Gastroesophageal sphincter (tissue), 4 donors: Measurements from ENCODE around the genes USP17L18, USP17L30, DEFB131A, HS3ST1 and NKX3-2.

DNA sequence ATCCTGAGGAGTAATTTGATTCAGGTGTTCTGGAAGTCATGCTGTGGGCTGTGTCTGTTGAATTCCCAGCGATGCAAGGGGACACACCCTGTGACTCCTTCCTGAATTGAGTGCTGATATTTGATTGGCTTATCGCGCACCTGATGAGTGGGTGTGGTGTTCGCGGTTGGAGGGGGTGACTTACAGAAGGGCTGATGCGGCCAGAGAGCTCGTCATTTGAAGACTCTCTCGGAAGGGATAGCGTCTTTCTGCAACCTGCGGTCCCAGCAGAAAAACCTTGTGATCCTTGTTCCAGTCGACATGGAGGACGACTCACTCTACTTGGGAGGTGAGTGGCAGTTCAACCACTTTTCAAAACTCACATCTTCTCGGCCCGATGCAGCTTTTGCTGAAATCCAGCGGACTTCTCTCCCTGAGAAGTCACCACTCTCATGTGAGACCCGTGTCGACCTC, at the start of gene USP17L18:
TSS of gene USP17L18 (plus strand) at position 301 of the 453 bp plus-strand sequence.
- PRO-cap, result no peak
- RAMPAGE, long total RNA, 4 experiments, result no peak in any of the 4 experiments

DNA sequence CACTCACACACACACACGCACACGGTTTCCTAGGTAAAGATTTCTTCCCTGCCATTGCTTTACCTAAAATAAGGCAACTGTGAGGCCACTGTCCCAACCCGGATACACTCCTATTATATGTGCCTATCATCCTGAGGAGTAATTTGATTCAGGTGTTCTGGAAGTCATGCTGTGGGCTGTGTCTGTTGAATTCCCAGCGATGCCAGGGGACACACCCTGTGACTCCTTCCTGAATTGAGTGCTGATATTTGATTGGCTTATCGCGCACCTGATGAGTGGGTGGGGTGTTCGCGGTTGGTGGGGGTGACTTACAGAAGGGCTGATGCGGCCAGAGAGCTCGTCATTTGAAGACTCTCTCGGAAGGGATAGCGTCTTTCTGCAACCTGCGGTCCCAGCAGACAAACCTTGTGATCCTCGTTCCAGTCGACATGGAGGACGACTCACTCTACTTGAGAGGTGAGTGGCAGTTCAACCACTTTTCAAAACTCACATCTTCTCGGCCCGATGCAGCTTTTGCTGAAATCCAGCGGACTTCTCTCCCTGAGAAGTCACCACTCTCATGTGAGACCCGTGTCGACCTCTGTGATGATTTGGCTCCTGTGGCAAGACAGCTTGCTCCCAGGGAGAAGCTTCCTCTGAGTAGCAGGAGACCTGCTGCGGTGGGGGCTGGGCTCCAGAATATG, at the start of gene USP17L30:
TSS of gene USP17L30 (plus strand) at position 429 of the 683 bp plus-strand sequence.
- PRO-cap, result no peak
- RAMPAGE, long total RNA, 4 experiments, result no peak in any of the 4 experiments

DNA sequence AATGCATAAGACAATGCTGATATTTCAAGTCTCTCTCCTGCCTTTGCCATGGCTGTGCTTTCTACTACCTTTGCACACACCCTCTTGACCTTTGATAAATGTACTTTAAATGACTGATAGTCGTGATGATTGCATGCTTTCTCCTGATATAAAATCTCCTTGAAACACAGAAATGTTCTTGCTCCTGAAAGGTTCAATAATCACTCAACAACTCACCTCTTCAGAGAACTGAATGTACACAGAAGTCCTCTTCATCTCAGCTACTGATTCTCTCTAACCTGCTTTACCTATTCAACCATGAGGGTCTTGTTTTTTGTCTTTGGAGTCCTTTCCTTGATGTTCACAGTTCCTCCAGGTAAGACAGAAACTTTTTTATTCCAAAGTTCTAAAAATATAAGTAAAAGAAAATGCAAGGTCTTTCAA, at the start of gene DEFB131A:
TSS of gene DEFB131A (plus strand) at position 178 of the 423 bp plus-strand sequence.
- PRO-cap, result no peak
- RAMPAGE, long total RNA, 4 experiments, result no peak in any of the 4 experiments

GRCh38 chr4:9498233-9498999, 54.2 kb downstream of the DEFB131A start:
- PRO-cap, result no peak
- RAMPAGE, long total RNA, 4 experiments, result no peak in any of the 4 experiments

DNA sequence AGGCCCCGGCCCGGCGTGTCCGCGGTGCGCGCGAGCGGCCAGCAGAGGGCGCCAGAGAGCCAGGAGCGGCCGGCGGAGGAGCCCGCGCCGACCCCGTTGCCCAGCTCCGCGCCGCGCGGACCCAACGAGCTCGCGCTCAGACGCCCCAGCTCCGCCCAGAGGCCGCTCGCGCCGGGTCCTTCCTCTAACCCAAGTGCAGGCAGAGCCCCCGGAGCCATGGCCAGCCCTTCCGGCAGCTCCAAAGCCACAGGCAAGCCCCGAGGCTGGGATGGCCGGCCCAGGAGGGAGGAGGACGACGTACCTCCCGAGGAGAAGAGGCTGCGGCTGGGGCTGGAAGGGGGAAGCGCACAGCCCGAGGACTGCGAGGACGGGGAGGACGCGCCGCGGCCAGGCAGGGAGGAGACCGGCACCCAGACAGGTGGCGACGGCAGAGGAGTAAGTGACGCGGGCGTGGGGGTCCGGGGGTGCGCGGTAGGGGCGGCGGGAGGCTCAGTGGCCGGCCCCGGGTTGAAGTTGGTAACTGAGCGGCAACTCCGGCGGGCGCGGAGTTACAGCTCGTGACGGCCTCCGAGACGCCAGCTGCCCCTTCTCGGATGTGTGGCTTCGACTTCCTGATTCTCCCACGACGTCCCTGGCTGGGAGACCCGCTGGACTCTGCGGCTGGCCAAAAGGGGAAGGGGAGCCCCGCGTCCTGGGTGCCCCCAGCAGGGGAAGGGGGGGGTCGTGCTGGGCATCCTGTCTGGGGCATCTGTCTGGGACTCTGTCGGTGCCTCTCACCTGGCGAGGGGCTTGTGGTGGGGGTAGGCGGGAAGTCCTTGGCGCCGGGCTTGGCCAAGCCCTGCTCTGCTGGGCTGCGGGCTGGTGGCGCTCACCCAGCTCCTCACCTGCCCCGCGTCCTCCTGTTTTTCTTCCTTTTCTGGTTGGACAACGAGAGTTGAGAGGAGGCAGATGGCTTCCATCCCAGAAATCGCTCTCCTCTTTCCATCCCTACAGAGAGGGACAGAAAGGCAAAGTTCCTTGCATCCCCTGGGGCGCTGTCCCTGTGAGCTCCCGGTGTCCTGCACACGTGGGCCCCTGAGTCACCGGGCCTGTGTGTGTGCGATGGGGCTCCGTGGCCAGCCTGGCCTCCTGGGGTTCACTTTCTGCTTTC, 88.4 kb downstream of the DEFB131A start:
- PRO-cap, result no peak
- RAMPAGE, long total RNA, 4 experiments, result start-site peak on the plus strand in 1 of 4 experiments, centred at position 166 of the sequence, 15 reads per replicate

- PRO-cap, result no peak
- RAMPAGE, long total RNA, 4 experiments, result no peak in any of the 4 experiments
These were observed 1.1 kb upstream of the SLC2A9 start for GRCh38 chr4:10022362-10022744.

DNA sequence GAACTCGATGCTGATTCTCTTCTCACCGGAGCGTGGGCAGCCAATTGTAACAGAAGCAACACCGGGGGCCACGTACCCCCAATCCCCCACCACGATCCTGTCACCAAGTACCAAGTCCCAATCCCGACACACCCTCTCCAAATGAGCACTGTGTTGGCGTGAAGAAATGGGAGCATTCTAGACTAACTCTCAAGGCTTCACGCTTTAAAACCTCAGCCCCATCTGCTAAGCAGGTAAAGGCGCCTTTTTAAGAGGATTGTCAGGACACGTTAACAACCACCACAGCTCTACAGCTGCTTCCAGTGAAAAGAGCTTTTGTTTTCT, 16.8 kb downstream of the WDR1 start:
- PRO-cap, result no peak
- RAMPAGE, long total RNA, 4 experiments, result no peak in any of the 4 experiments

- PRO-cap, result no peak
- RAMPAGE, long total RNA, 4 experiments, result no peak in any of the 4 experiments
These were observed 11.5 kb downstream of the WDR1 start for GRCh38 chr4:10105099-10105532.

- PRO-cap, result no peak
- RAMPAGE, long total RNA, 4 experiments, result no peak in any of the 4 experiments
These were observed 4.9 kb downstream of the WDR1 start for GRCh38 chr4:10111732-10112079.

DNA sequence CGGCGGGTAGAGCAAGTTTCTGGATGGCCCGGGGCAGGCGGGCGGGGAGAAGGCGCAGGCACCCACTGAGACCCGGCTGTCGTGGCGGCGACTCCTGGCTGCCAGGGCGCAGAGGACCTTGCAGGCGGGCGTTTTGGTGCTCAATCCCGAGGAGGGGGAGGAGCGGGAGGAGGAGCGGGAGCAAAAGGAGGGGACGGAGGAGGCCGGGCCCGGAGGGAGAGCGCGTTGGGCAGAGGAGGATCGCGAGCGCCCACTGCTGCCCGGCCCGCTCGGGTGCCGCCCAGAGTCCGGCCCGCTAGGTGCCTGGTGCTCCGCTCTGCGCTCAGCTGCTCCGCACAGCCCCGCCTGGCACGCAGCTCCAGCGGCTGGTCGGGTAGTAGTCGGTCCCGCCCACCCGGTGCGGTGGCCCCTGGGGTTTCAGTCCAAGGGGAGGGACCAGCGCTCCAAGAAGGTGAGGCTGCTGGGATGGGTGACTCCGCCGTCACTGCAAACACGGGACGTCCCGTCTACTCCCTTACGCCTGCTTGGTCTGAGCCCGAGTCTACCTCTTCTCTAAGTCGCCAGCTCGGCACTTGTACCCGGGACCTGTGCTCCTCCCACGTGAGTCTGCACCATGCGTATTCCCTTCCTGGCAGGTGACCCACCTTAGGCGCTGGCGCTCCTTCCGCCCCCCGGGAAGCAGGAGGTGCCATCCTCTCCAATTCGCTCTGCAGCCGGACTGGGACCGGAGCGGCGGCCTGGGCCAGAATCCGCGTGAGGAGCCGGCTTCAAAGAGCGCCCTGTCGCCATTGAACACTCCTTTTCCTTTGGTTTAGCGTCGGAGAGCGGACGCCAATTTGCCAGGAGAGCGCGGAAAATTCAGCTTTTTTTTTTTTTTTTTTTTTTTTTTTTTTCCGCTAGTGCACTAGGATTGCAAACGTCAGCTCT, at the start of gene HS3ST1:
TSS of gene HS3ST1 (minus strand) at position 114 of the 927 bp plus-strand sequence.
- PRO-cap, result no peak
- RAMPAGE, long total RNA, 4 experiments, result start-site peak on the plus strand in 1 of 4 experiments, centred at position 233 of the sequence, 6 reads per replicate; start-site peak on the minus strand in 2 of 4 experiments, centred at positions 93 to 106 of the sequence, 11 to 30 reads per replicate

DNA sequence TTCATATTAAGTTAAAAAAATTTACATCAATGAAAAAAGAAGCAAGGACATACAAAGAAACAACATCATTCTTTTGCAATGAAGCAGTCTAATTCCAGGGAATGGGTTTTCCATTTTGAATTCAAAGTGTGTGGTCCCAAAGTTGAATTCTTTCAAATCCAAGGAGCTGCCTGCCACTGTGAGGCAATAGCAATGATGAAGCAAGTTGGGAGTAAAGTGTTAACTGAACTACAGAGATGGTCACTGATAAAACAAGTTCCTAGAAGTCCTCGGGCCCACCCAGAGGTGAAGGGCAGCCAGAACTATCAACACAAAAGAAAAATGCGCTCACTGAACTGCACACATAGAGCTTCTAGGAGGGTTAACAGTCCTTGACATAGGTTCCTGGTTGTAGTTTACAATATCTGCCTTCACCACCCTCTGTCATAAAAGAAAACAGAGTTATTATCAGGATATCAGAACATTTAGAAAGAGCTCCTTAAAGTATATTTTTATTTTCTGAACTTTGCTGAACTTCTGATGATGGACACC, 115.8 kb downstream of the RAB28 start:
- PRO-cap, result no peak
- RAMPAGE, long total RNA, 4 experiments, result no peak in any of the 4 experiments

- PRO-cap, result unidirectional peak, minus-strand start at chr4:13544508
- RAMPAGE, long total RNA, 4 experiments, result no peak in any of the 4 experiments
These were observed at the start of gene NKX3-2 for GRCh38 chr4:13543842-13544557. NKX3-2 (minus strand) TSS chr4:13544508.

- PRO-cap, result no peak
- RAMPAGE, long total RNA, 4 experiments, result no peak in any of the 4 experiments
These were observed 38.4 kb upstream of the NKX3-2 start for GRCh38 chr4:13582440-13583311.

DNA sequence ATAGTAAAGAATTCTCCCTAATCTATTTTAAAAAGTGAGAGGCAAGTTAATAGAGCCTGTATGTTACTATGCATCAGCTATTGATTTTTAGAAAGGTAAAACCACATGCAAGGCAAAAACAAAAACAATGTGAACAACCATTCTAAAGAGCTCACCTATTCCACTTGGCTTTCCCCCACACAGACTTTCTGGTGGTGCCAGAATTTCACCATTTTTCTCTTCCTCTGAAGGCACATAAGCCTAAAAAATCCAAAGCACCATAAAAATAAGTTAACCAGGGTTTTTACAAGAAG, 31.9 kb downstream of the BOD1L1 start:
- PRO-cap, result no peak
- RAMPAGE, long total RNA, 4 experiments, result no peak in any of the 4 experiments

- PRO-cap, result no peak
- RAMPAGE, long total RNA, 4 experiments, result start-site peak on the plus strand in 1 of 4 experiments, at chr4:15009540-15009845 at its widest, 10 reads per replicate
These were observed 7.4 kb downstream of the CPEB2 start for GRCh38 chr4:15009479-15010218.

- PRO-cap, result no peak
- RAMPAGE, long total RNA, 4 experiments, result start-site peak on the plus strand in 1 of 4 experiments, at chr4:15054392-15054833 at its widest, 28 reads per replicate
These were observed 52.1 kb downstream of the CPEB2 start for GRCh38 chr4:15054181-15054891.

- PRO-cap, result no peak
- RAMPAGE, long total RNA, 4 experiments, result no peak in any of the 4 experiments
These were observed 104.1 kb downstream of the CPEB2 start for GRCh38 chr4:15106316-15106897.

DNA sequence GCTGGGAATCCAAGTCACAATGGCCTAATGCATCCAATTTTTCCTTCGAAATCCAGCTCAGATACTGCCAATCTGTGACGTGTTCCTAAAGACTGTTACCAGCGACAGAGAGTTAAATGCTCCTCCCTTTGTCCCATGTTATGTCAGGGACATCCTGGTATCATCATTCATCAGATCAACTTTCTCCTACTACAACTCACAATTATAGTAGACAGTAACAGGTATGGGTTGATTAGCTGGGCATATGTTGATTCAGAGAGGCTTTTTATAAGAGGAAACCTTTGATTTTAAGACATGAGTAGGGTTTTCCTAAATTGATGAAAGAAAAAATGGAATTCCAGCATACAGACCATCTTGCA, 143.8 kb downstream of the CPEB2 start:
- PRO-cap, result no peak
- RAMPAGE, long total RNA, 4 experiments, result no peak in any of the 4 experiments

GRCh38 chr4:15677384-15678278, 4.0 kb upstream of the FAM200B start:
- PRO-cap, result no peak
- RAMPAGE, long total RNA, 4 experiments, result no peak in any of the 4 experiments

DNA sequence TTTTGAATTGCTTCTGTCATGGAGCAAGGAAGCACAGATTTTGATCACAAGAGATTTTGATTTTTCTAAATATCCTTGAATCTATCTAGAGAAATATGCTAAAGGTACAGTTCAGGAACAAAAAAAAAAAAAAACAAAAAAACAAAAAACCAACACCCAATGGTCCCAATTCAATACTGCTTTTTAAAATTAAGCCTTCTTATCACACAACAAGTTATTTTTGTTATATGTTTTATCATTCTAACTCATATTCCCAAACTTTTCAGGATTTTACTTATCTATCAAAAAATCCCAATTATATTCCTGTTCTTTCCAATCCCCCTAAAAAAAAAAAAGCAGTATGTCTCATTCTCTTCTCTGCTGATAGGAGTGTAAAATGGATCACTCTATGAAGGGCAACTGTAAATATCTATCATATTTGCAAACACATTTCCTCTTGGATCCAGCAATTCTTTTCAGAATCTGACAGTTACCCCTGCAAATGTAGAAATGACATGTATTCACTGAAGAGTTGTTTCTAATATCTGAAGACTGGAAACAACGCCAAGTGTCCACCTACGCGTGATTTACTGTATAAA, 2.1 kb upstream of the FAM200B start:
- PRO-cap, result no peak
- RAMPAGE, long total RNA, 4 experiments, result no peak in any of the 4 experiments